Rectum (tissue), 1 donor: ENCODE measurements around the genes FPR3, ZNF614, ZNF836 and PPP2R1A.

- PRO-cap, result no peak
Measured at GRCh38 chr19:50507693-50508642, 3.0 kb downstream of the JOSD2 start.

DNA sequence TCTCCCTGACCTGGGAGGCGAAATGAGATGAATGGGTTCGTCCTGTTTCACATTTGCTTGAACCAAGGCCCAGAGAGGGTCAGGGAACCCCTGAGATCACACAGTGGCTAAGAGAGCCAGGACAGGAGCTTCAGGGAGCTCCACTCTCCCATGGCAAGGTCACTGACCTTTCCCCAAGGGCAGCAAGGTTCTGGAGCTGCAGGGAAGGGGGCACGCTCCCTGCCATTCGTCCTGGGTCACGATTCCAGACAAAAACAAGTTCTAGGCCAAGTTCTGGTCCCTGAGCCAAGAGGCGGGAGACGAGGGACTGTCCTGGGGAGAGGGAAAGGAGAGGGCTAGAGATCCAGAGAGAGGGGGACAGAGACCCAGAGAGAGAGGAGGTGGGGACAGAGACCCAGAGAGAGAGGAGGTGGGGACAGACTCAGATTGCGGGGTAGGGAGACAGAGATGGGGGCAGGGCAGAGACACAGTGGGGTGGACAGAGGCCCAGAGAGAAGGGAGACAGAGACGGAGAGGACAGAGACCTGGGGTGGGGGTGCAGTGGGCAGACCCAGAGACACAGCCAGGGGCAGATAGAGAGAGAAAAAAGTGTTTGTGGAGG lies 508 bp downstream of the ASPDH start:
- PRO-cap, result no peak

- PRO-cap, result unidirectional peak, minus-strand start at chr19:50718307
Measured at GRCh38 chr19:50717866-50718881, 1.4 kb downstream of the SHANK1 start.

DNA sequence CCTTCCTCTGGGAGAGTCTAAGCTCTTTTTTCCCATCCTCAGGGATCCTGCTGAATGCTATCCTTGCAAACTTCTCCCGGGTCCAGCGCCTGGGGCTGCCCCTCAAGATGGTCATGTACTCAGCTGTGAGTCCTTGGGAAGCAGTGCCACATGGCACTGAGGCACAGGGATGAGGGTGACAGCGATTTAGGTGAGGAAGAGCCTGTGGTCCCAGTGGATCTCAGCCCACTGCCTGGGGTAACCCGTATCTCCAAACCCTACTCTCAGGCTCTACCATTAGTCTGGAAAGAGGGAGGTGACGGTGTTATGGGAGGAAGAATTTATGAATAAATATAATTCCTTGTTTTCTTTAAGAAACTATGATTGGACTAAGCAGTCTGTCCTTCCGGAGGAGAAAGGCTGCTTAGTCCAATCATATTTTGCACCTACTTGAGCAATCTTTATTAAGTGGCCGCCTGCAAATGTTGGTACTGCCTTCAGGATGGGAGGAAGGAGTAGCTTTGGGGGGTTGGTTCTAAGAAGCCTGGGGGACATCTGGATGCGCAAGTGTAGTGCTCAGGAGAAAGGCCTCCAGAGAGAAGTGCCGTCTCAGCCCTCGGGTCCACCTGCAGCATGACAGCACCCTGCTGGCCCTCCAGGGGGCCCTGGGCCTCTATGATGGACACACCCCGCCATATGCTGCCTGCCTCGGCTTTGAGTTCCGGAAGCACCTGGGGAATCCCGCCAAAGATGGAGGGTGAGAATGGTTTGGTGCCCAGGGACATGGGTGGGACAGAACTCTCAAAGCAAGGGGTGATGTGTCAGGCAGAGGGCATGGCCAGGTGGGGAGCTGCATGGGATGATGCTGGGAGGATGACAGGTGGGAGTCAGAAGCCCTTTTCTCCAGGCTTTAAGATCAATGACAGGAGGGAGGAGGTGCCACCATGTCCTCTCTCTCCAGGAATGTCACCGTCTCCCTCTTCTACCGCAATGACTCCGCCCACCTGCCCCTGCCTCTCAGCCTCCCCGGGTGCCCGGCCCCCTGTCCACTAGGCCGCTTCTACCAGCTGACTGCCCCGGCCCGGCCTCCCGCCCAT lies 4.0 kb downstream of the ACP4 start:
- PRO-cap, result no peak

DNA sequence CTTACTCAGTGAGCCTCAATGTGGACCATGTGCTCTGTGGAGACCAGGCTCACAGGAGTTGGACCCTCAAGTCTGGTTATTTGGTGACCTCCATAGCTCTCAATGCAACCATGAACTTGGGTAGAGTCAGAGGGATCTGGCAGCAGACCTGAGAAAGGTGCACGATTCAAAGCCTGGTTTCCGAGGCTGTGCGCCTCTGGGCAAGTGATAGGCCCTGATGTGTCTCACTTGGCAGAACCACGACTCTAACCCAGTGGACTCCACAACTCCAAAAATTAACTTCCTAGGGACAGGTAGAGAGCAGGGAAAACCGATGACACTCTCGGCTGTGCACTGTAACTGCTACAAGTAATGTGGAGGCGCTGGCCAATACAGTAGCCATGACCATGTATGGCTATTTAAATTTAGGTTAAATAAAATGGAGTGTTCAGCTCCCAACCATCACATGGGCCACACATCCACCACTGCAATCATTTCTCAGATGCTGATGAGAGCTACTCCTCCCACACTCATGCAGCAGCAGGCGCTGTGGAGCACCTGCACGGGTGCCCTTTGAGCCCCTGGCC lies 5.7 kb downstream of the ACP4 start:
- PRO-cap, result no peak

DNA sequence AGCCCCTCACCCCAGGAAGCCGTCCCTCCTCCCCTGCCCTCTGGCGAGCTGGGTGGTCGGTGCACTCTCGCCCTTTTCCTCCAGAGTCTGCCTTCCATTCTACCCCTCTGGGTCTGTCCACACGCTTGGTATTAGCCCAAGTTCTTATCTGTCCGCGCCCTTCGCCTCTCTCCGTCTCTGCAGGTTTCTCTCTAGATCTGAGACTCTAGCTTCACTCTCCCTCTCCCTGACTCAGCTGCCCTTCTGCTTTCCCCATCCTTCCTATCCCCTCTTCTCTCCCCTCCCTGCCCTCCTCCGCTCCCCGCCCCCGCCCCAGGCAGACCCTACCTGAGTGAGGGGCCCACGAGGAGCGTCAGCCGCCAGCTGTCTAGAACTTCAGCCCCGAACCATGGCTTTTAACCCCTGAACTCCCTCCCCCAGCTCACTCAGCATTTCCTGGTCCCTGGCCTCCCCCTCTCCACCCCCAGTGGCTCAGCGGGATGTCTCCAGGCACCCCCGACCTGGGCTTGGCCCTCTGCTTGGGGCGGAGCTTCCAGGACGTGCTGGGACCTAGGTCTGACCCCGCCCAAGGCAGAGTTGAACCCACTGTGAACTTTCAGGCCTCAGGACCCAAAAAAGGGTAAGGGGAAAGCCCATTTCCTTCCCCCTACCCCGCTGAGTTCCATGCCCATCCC lies 556 bp upstream of the KLK13 start:
- PRO-cap, result no peak

DNA sequence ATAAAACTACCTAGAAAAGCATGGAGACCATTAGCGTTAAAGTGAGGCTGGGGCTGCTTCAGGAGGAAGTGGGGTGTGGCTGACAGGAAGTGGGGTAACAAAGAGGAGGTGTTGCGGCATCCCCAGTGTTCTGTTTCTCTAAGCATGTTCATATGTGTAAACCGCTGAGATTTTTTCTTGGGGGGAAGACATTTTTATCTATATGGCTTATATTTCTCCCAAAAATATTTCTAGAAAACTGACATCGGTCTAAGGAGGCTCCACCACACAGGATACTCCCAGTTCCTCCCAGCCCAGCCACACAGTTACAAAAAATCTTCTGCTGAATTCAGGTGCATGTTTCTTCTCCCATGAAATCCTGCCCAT lies 1.2 kb upstream of the SIGLEC9 start:
- PRO-cap, result no peak

DNA sequence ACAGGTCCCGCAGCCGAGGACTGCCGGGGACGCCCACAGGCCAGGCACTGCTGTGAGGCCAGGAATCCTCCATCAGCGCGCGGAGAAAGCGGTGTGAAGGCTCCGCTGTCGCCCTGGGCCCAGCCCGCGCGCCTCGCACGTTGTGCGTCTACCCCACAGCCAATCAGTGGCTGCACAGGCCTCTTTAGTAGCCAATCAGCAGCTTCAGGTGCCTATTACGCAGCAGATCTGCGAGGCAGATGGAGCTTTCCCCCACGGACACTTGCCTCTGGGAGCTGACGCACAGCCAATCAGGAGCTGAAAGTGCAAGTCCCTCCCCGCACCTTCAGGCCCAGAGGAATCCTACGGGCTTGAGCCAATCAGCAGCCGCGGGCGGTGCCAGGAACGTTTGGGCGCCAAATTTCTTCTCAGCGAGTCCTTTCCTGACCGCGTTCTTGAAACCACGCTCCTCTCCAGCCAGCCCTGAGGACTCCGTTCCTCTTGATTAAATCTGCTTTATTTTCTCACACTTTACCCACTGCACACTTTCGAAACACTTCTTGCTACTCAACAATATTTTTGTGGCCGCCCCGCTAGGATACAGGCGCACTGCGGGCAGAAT lies 39.8 kb downstream of the SIGLEC7 start:
- PRO-cap, result no peak

GRCh38 chr19:51325324-51325993 lies 14.0 kb downstream of the IGLON5 start:
- PRO-cap, result no peak

DNA sequence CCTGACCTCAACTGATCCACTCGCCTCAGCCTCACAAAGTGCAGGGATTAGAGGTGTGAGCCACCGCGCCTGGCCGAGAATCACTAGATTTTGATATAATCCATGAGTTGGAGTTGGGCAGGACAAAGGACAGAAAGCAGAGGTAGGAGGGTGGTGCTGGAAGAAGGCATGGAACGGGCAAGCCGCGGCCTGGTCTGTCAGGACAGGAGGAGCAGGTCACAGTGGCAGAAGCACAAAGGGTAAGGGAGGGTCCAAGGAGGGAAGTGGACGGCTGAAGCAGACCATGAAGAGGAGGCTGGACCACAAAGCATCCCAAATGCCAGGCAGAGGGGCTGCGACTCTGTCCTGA lies 2.5 kb downstream of the ETFB start:
- PRO-cap, result no peak

- PRO-cap, result no peak
Measured at GRCh38 chr19:51441446-51442084, 16.7 kb downstream of the SIGLEC8 start.

DNA sequence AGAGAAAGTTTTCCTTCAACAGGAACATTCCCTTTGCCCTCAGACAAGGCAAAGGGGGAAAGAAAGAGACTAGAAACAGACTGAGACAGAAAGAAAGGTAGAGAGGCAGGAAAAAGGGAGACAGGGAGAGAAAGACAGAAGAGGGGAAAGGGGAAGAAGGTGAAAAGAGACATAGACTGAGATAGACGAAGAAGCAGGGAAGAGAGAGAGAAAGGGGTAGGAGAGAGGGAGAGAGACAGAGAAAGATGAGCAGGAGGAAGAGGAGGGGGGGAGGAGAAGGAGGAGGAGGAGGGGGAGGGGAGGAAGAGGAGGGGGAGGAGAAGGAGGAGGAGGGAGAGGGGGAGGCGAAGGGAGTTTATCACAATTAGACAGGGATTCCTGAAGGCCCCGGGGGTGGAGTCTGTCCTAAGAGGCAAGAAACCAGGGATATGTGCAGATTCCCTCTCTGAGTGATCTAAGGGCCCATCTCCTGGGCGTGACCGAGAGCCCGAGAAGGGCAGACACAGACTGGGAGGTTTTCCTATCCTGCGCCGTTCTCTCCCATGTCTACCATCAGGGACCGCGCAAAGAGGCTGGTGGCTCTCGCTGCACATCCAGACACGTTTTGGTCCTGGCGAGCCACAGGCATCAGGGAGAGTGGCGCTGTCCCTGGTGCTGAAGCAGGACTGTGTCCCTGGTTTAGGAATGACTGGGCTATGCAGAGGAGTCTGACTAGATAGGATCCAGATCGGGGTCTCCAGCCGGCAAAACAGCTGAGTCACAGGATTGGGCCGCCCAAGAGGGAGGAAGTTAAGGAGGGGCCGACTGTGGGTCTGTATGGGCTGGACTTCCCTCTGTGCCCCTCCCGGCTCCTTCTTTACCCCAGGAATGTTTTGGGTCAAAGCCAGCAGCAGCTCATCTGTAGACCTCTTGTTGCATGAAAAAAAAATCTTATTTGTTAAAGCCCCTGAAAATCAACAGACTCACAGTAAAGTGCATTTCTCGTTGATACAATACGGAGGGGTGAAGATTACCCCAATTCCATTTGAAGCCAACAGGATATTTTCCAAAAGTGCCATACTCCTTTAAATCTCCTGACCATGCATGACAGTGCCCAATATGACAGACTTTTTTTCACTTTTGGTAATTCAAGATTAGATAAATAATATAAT lies 18.0 kb upstream of the ZNF175 start:
- PRO-cap, result no peak

GRCh38 chr19:51724301-51725016 lies 668 bp upstream of the HAS1 start:
- PRO-cap, result no peak

GRCh38 chr19:51794917-51795475 lies at the start of gene FPR3:
TSS of gene FPR3 (plus strand) at chr19:51795157.
- PRO-cap, result no peak

- PRO-cap, result unidirectional peak, plus-strand start at chr19:52028047; bidirectional peak, plus-strand start at chr19:52028260, minus-strand start at chr19:52028101; bidirectional peak, plus-strand start at chr19:52028605, minus-strand start at chr19:52028338
Measured at GRCh38 chr19:52027875-52028816, at the start of gene ZNF614. TSS of gene ZNF614 (minus strand) at chr19:52028379.

DNA sequence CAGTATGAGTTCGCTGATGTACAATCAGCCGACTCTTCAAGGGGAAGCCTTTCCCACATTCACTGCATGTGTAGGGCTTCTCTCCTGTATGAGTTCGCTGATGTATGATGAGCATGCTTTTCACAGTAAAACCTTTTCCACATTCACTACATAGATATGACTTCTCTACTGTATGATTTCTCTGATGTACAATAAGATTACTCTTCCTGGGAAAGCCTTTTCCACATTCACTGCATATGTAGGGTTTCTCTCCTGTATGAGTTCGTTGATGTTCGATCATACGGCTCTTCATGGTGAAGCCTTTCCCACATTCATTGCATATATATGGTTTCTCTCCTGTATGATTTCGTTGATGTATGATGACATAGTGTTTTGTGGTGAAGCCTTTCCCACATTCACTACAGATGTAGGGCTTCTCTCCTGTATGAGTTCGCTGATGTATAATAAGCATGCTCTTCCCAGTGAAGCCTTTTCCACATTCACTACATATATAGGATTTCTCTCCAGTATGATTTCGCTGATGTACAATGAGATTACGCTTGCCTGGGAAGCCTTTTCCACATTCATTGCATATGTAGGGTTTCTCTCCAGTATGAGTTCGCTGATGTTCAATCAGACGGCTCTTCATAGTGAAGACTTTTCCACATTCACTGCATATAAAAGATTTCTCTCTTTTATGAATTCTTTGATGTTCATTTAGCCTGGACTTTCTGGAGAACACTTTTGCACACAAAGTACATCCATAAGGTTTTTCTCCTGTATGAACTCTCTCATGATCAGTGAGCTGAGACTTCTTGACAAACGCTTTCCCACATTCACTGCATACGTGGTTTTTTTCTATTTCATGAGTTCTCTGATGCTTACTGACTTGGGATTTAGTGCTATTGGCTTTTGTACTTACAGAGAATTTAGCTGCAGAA lies 6.3 kb upstream of the ZNF614 start:
- PRO-cap, result no peak

GRCh38 chr19:52138287-52138567 lies 1.5 kb downstream of the ZNF616 start:
- PRO-cap, result no peak

DNA sequence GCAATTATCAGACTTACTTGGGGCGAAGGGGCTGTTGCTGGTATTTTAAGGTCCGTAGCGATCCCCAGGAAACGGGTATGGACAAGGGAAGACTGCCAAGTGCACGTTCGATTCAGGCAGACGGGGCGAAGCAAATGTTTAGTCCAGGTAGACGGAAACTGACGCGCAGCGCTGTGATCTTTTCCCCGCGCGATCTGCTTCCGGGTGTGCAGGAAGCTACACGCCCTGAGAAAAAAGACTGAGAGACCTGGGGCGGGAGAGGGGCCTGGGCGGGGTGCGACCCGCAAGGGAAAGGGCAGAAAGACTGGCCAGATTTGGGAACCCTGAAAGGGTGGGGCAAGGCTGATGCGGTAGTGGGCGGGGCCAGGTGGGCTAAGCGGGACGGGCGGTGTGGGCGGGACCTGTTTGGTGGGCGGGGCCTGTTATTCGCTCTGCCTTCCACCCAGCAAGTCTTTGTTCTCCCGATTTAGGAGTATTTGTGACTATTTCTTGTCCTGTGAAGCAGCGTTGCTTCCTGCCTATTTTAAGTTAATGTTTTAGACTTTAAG lies at the start of gene ZNF836:
TSS of gene ZNF836 (minus strand) at position 303 of the 548 bp plus-strand sequence.
- PRO-cap, result bidirectional peak, plus-strand start at position 425 of the sequence, minus-strand start at position 196 of the sequence

DNA sequence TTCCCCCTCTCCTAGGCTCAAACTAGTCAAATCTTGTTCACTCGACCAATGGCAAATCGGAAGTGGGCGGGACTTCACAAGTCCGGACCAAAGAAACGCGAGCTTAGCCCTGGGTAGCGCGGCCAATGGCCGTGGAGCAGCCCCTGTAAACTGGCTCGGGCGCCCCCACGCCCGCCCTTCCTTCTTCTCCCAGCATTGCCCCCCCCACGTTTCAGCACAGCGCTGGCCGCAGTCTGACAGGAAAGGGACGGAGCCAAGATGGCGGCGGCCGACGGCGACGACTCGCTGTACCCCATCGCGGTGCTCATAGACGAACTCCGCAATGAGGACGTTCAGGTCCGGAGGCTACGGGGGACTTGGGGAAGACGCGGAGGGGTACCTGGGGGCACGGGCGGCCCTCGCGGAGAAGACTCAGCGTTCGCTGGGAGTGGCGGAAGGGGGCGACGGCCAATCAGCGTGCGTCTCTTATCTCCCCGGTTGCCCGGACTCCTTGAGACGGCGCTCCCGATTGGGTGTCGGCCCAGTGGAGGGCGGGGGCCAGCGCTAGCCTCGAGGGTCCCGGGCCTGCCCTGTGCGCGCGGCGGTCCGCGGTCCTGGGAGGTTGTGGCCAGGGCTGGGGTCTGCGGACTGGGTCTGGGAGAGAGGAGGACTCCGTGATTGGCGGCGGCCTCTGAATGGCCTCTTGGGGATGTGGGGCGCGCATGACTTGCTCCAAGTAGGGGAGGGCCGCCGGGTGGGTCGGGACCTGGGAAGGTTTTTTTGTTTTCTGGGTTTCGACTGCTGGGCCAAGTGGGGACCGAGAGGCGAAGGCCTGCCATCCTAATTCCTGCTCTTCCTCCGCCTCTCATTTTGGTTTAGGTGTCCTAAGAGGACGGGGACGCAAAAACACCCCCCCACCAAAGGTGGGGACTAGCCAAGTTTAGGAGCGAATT lies at the start of gene PPP2R1A:
TSS of gene PPP2R1A (plus strand) at position 214 of the 932 bp plus-strand sequence.
- PRO-cap, result bidirectional peak, plus-strand start at position 239 of the sequence, minus-strand start outside the sequence; bidirectional peak, plus-strand start at position 574 of the sequence, minus-strand start at position 408 of the sequence

GRCh38 chr19:52200530-52201565 lies 11.0 kb downstream of the PPP2R1A start:
- PRO-cap, result no peak